ENCODE measurements around the genes TAF4B, DSG3, DSG2 and GAREM1.

GRCh38 chr18:25348271-25348805 lies 3.6 kb downstream of the ZNF521 start:
- PRO-cap: no peak

GRCh38 chr18:25675366-25675975 lies 323.5 kb upstream of the ZNF521 start:
- PRO-cap: no peak

DNA sequence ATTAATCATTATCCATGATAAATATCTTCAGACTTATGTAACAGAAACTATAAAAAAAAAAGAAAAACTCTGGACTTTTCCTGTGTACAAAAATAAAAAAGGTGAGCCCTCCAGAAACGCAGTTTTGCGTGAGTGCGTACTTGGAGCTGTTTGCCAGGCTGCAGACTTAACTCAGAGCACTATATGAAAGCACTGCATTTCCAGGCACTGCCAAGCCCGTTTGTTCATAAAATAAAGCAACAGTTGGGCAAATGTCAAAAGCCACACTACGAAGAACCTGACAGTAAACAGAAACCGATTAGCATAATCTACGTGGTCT lies 1.3 kb downstream of the SS18 start:
- PRO-cap: no peak

- PRO-cap: bidirectional peak, plus-strand start at chr18:26226481, minus-strand start at chr18:26226266
Measured at GRCh38 chr18:26225910-26227165, at the start of gene TAF4B. Gene TAF4B, plus strand, starts transcription at chr18:26226445.

DNA sequence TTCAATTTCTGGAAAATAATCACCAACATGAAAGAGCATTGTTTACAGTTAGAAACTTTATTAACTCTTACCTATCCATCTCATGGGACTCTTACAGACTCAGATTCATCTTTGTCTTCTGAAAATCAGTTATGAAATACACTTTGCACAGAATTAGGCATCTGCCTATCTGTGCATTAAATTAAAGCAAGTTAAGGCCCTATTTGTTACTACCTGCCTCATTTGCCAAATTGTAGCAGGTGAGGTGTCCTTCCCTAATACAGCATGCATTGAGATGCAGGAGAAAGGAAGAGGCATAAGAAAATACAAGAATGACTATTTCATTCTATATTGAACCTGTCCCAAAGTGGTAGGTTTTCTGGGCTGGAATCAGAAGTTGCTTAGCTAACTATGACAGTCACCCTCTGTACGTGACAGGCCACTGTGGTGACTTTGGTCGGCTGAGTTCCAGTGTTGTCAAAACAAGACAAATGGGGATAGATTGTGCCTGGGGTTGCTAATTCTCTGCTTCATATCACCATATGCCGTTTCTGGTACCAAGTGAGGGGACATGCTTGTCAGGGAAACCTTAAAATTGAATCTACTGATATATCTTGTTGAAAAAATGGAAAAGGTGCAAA lies 158.2 kb downstream of the KCTD1 start:
- PRO-cap: no peak

DNA sequence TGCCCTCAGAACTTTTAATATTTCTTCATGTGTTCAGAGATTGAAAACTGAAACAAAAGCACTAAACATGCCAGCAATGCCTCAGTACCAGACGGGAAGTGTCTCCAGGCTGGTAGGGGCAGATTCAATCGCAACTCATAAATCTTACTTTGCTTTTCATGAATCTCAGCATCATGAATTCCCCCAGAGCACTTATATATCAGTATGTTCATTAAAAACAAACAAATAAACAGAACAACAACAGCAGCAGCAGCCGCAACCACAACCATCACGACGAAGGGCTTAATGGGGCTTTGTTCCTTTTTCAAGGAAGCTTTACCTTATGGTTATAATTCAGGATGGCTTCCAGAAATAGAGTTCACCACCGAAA lies 3.0 kb upstream of the AQP4 start:
- PRO-cap: no peak

- PRO-cap: no peak
Measured at GRCh38 chr18:27712915-27713653, 463.8 kb downstream of the CDH2 start.

DNA sequence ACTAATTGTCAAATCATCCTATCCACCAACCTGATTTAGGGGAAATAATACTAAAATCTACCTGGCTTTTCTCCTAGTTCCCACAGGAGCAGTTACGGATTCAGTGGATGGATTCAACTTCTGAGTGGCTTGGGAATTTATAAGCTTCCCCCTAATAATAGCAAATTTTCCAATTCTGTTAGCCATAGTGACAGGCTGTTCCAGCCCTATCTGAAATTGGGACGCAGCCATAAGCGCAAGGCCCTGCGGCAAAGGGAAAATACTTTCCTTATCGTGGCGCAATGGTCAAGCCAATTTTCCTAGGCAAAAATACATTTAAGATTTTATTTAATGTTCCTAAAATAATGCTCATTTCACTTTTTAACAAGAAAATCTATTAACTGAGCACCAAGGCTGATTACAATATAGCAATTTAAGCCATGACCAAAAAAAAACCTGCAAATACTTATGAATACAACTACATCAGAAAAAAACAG lies 49.7 kb downstream of the CDH2 start:
- PRO-cap: no peak

DNA sequence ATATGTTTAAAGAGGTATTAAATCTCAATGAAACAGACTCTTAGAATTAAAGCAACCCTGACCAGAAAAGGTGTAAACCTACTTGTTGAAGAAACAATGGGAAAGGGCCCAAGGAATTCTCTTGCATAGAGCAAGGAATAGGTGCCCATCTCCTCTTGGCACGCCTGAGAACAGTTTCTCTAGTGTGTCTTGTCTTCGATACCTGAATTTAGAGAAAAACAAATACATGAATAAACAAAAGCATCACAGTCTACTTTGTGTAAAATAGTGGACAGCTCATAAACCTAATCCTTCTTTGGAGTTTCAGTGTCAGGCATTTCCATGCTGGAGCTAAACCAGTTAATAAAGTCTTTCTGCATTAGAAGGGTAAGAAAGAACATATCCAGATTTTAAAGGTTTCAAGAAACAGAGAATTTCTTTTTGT lies 13.1 kb downstream of the DSC3 start:
- PRO-cap: no peak

DNA sequence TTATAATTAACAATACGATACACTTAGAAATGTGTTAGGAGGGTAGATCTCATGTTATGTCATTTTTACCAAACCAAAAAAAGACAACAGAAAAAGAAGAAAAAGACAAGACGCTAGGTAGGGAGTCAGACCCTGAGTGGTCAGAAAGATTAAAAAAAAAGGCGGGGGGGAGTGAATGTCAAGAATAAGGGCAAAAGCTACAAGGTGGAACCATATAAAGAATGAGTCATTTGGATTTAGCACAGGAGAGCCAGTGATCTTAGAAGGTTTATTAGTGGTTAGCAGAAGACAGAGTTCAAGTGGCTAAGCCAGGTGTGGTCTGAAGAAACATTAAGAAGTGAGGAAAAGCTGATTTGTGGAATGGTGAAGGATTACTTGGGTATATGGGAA lies 2.8 kb downstream of the DSC2 start:
- PRO-cap: no peak

- PRO-cap: no peak
Measured at GRCh38 chr18:31100843-31101833, 1.1 kb downstream of the DSC2 start.

DNA sequence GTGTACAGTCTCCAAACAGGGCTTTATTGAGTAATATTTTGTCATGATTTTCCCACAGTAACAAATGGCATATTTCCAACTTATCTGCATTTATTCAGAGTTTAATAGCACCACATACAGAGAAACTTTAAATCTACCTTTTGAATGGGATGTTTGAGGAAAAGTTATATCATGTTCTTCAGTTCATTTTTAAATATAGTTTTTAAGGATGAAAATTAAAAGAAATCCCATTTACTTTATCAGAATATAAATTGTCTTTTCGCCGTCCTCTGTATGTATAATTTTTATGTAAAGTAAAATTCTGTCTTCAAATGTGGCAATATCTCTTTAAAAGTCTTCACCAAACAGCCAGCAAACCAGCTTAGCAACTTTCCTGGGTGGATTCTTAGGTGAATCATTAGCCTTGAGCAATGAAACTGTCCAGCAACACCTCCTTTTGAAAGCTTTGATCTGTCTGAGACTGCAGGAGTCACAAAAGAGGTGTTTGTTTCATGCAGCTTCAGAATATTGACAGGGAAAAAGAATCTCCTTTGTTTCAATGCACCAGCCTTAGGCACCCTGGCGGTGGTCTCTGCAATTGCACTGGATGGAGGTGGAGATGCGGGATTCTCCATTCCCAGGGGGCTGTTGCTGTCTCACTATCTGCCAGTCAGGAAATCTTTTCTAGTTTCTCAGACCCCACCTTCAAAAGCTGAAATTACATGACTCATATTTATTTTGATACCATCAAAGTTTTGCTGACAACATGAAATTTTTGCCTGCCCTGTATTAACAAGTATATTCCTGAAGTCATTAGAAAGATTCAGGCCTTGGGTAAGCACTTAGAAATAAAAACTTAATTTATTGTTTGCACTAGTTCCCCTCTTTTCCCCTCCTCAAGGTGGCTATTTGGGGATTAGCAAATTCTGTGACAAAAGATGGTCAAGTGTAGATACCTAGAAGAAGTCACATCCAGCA lies 76.1 kb upstream of the DSG1 start:
- PRO-cap: no peak

GRCh38 chr18:31243636-31244650 lies 74.0 kb upstream of the DSG1 start:
- PRO-cap: no peak

- PRO-cap: no peak
Measured at GRCh38 chr18:31343391-31343769, 25.4 kb downstream of the DSG1 start.

GRCh38 chr18:31447382-31448117 lies at the start of gene DSG3:
Gene DSG3, plus strand, starts transcription at chr18:31447741.
- PRO-cap: no peak

- PRO-cap: bidirectional peak, plus-strand start at chr18:31498212, minus-strand start at chr18:31498079; unidirectional peak, plus-strand start at chr18:31498212
Measured at GRCh38 chr18:31497784-31498908, at the start of gene DSG2. Gene DSG2, plus strand, starts transcription at chr18:31498177.

- PRO-cap: no peak
Measured at GRCh38 chr18:31684061-31684452, 324 bp downstream of the B4GALT6 start.

DNA sequence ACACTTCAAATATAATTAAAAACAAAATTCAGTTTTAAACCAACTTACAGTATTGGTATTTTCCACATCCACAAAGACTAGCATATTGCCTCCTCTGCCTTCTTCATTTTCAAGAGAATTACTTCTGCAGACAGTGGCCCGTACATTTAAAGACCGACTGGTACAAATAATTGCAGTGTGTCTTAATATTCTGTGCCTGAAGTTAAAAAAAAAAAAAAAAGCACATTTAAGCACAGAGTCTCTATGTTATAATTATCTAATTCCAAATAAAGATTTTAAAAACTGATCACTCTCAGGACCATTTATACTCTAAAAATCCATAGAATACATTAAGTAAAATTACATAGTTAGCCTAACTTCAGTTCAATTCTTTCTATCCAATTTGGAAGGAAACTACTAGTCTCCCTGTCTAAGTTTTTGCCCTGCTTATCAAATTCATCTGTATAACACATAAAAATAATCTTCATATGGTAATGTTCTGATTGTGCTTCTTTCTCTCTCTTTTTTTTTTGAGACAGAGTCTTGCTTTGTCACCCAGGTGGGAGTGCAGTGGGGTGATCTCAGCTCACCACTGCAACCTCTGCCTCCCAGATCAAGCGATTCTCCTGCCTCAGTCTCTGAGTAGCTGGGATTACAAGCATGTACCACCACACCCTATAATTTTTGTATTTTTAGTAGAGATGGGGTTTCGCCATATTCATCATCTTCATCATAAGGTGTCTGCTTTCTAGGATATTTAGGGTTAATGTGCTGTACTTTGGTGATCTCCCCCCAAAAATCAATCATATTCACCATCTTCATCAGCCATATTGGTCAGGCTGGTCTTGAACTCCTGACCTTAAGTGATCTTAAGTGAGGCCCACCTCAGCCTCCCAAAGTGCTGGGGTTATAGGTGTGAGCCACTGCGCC lies 87.1 kb downstream of the TRAPPC8 start:
- PRO-cap: no peak

DNA sequence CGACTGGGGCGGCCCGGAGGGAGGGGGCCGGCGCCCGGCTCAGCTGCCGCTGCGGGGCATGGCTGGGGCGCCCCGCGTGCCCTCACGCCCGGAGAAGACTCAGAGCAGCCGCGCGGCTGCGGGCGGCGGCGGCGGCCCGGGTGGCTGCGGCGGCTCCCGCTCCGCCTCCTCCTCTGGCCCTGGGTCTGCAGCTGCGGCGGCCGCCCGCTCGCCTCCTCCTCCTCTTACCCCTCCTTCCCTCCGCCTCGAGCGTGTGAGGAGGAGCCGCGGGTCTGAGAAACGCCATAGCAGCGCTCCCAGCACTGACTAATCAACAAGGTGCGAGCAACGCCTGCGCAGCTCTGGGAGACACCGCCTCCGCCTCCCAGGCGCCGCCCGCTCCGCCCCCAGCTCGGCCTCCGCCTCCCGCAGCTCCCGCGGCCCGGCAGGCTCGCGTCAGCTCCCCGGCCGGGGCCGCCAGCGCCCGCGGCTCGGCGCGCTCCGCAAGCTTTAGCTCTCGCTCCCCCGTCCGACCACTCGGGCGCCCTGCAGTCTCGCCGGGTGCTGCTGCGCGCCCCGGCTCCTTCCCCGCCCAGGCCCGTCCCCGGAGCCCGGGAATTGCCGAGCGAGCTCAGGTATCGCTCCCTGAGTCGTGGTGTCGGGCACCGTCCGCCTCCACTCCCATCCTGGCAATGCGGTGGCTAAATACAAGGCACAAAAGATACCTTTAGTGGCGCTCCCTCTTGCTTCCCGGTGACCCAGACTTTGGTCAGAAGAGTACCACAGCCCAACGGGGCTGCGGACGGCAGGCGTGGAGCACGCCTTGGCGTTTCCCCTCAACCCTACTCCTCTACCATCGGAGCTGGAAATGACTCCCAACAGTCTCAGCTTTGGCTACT lies at the start of gene GAREM1:
GAREM1 (minus strand) TSS at position 308 of the 878 bp plus-strand sequence.
- PRO-cap: no peak

GRCh38 chr18:32998814-32999213 lies 226.0 kb upstream of the KLHL14 start:
- PRO-cap: no peak

Data from mesothelial cell of epicardium (in vitro differentiated cells).